Temporal lobe (tissue), 2 donors: ENCODE measurements around the gene MYO1C.

- RAMPAGE, long total RNA = no peak
Measured at GRCh38 chr17:226801-227488, 45.5 kb upstream of the DOC2B start.

DNA sequence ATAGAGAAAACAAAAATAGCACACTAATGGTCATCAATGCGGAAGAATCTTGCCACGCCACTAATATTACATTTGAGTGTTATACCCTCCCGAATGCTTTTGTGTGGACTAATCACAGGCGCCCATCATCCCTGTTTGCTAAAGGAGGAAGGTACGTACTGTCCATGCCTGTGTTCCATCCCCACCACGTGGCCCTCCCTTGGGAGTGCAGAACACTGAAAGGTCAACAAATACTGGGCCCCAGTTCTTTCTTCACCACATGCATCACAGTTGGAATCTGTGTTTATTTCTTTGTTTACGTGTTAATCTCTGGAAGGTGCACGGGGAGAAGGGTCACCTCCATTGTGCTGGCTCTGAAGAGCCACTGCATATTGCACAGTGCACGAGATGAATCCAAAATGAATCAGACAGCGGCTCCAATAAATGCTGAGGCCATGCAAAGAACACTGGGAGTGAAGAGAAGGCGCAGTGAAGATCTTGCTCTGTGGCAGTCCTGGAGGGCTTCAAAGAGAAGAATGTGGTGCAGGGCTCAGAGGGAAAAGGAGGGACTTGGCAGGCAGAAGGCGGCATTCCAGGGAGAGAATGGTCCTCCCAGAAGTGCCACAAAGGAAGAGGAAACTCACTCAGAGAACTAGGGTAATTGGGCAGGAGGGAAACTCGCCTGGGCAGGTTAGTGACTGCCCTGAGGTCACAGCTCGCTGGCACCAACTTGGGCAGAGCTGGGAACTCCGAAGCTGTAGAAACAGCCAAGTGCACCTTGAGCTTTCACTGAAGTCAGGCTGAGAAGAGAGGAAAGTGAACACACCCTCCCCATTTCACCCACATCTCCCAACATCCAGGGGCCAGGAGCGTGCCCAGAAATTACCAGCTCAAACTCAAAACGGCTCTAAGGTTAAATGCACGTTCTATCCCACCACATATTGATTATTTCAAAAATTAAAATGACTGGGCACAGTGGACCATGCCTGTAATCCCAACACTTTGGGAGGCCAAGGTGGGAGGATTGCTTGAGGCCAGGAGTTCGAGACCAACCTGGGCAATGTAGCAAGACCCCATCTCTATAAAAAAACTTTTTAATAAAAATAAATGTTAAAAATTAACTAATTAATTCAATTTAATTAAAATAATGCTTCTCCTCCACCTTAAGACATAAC lies 3.6 kb downstream of the RPH3AL start:
- RAMPAGE, long total RNA = no peak

GRCh38 chr17:385718-386616 lies 24.2 kb upstream of the C17orf97 start:
- RAMPAGE, long total RNA = no peak

- RAMPAGE, long total RNA = no peak
Measured at GRCh38 chr17:441872-443265, 32.2 kb downstream of the C17orf97 start.

- RAMPAGE, long total RNA = no peak
Measured at GRCh38 chr17:601692-602375, 112.8 kb downstream of the VPS53 start.

DNA sequence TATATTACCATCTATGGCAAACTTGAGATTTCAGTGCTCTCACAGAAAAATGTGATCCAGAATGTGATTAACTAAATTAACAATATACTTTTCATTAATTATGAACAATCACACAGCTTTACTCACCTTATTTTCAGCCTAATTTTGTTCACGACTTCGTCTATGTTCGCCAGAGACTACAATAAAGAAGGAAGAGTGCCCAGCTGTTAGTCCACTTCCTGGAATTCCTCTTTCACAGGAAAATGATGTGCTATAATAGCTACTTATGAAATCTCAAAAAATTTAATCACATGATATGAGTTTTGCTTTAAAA lies 15.5 kb downstream of the VPS53 start:
- RAMPAGE, long total RNA = no peak

- RAMPAGE, long total RNA = no peak
Measured at GRCh38 chr17:732960-733285, 527 bp downstream of the TLCD3A start.

DNA sequence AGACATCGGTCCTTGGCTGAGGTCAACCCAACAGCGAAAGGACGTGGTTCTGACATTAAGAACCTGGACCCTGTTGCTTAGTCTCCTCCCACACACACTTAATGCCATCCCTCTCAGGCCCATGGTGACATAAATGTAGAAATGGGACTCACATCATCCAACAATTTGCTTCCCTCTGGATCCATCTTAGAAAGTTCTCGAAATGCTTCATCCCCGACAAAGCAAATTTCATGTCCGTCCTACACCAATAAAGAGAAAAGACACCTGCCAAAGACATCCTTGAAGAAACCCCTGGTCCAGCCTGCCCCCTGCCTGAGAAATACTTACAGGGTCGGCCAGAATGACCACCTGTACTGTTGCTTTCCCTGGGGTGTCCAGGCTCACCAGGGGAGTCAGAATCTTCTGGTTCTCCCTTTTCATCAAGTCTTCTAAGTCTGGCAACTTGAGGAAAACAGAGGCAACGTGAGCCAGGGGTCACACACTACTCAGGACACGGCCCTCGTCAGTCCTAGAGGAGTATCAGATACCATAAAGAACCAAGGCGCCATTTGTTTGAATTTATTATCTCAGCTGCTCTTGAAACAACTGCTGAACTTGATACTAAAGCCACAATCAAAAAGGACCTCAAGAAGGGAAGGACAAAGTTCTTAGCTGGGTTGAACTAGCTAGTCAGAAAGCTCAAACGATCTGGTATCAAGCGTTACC lies 12.2 kb downstream of the GLOD4 start:
- RAMPAGE, long total RNA = no peak

DNA sequence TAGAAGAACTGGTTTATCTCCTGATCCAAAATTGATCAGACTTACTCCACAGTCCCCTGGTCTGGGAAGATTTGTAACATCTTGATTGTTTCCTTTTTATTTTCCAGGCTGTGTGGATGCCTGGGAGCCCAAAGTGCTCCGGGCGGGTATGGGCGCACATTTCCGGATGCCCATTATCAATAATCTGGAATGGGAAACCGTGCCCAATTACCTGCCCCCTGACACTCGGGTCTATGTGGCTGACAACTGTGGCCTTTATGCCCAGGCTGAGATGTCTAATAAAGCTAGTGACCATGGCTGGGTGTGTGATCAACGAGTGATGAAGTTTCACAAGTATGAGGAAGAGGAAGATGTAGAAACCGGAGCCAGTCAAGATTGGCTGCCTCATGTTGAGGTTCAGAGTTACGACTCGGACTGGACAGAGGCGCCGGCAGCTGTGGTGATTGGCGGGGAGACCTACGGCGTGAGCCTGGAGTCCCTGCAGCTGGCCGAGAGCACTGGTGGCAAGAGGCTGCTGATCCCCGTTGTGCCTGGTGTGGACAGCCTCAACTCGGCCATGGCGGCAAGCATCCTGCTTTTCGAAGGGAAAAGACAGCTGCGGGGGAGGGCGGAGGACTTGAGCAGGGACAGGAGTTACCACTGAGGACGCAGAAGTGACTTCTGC lies 9.4 kb downstream of the MRM3 start:
- RAMPAGE, long total RNA = no peak

DNA sequence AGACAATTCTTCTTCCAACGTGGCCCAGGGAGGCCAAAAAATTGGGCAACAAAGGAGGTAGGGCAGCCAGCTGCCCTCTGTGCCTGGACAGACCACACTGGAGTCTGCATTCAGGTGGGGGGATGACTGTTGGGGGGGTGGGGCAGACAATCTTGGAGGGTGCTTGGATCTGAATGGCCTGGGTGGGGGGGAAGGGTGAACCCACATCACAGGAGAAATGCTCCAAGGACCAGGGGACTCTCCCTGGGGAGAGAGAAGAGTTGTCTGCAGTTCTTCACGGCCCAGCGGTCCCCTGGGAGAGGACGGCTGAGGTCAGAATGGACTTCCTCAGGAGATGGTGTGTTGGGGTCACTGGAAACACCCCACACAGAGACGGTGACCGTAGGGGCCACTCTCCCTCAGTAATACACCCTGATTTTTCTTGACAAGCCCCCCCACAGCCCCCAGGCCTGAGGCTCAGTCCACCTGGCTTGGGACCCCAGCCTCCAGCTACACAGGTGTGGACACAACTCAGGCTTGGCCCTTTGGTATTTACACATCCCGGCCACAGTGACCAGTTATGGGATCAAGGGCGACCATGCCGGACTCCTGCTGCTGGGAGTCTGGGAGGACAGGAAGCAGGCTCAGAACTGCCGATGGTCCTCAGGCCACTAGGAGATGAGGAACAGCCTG lies 12.8 kb downstream of the NXN start:
- RAMPAGE, long total RNA = no peak

- RAMPAGE, long total RNA = no peak
Measured at GRCh38 chr17:1103883-1104785, 75.6 kb downstream of the ABR start.

GRCh38 chr17:1134581-1135469 lies 45.0 kb downstream of the ABR start:
- RAMPAGE, long total RNA = no peak

DNA sequence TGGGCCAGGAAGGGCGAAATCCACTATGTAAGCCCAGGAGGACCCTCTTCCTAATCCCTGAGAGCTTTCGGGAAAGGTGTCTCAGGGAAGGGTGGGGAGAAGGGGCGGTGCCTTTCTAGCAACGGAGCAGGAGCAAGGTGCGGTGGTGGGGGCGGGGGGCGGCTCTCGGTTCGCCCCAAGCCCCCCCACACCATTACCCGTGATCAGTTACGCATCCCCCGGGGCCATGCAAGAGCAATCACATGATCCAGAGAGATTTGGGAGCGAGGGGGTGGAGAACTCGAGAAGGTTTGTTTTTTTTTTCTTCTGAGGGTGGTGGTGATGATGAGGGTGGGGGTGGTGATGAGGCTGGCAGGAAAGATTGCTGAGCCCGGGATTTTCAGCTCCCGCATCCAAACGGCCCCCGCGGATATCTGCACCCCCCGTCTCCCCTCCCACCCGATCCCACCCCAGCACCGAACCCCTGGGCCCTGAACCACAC lies 1.0 kb downstream of the ABR start:
- RAMPAGE, long total RNA = no peak

DNA sequence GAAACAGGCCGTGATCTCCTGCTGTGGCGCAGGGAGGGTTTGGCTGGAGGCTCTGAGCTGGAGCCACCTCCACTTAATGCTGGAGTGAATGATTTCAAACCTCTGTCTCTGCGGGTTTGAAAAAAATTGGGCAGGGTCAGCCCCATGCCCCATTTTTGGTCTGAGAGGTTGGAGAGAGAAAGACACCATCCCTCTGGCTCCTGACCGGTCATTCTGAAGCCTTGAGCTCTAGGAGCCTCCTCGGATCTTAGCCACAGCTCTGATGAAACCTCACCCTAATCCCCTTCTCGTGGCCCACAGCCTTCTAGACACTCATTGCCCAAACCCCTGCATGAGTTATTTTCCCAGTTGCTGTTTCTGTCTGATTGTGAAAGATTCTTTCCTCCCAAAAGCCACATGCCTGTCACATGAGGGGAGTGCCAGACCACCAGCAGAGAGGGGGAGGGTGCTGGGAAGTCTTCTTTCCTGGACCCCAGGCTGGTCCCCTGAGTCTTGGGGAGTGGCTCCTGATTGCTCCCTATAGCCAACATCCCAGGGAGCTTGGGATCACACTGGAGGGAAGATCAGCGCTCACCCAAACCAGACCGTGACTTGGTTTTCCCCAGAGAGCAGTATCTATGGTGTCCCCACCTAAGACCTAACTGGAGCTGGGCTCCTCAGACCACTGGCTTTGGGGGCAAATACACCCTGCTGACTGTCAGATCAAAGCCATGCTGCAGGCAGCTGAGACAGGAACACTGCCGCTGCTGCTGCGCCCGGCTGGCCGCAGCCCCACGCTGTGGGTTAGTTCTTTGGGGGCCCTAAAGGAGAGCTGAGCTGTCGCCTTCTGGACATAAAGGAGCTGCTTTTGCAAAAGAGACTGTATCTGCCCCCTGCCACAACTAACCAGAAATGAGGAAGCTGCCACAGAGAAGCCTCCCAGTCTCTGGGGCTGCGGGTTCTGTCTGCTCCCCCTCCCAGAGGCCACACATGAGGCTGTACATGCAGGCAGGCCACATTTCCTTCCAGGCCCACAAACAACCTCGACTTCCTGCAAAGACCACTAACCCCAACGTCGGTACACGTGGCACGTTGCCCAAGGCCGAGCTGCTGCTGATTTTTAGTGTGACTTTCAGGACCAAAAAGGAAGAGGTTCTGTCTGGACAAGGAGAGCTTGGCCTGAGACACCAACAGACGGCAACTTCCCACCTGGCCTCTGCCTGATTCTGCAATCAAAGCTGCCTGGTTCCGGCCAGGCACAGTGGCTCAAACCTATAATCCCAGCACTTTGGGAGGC lies 17.9 kb upstream of the ABR start:
- RAMPAGE, long total RNA = no peak

DNA sequence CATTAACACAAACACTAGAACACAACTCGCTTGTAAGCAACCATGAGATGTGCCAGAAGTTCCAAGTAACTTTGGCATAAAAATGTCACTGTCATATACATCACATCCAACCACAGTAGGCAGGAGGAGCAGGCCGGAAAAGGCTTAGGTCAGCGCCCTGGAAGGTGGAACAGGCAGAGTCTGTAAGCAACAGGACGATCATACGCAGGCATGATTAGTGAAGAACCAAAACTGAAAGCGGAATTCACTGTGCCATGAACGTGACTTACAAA lies 52.4 kb downstream of the YWHAE start:
- RAMPAGE, long total RNA = no peak

DNA sequence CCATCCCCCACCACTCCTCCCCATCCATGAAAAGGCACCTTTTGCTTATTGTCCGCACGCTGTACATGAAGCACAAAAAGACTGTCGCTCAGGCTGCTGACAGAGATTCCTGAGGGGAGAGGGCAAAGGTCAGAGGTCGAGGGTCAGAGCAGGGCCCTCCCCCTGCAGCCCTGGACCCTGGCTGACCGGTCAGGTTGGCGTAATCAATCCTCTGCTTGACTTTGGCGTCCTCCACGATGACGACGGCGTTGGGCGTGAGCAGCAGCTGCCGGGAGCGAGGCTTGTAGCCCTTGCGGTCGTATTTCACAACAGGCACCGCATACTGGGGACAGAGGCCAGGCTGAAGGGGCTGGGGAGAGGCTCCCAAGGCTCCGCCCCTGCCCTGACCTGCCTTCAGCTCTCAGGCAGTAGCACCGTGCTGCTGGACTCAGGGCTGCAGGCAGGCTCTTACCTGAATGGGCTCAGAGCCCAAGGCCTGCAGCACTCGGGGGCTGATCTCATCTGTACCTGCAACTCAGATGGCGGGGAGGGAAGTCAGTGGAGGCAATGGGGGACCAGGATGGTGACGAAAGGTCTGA lies 11.9 kb upstream of the CRK start:
- RAMPAGE, long total RNA = no peak

GRCh38 chr17:1492496-1493037 lies at the start of gene MYO1C:
TSS of gene MYO1C (minus strand) at chr17:1492686.
- RAMPAGE, long total RNA = no peak

GRCh38 chr17:1507854-1508384 lies 8.5 kb downstream of the INPP5K start:
- RAMPAGE, long total RNA = no peak

GRCh38 chr17:1538628-1539206 lies 22.3 kb upstream of the INPP5K start:
- RAMPAGE, long total RNA = no peak

DNA sequence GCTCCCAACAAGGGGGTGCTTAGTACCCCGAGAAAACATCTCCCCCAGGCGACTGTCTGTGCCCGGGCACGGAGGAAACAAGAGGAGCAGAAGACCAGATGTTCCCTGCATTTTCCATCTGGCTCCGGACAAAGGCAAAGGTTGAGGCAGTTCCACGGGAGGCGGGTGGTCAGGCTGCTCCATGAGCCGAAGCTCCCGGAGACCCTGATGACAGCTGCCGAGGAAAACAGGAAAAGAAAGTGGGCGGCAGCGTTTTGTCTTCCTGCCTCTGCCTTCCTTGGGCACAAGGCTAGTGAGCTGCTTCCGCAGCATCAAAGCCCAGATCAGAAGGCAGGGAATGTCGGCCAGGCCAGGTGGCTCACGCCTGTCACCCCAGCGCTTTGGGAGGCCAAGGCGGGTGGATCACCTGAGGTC lies 16.3 kb downstream of the SLC43A2 start:
- RAMPAGE, long total RNA = no peak